Trachea (tissue), 1 donor: Measurements from ENCODE around the gene CEP85L.

GRCh38 chr6:116255068-116255916 is 1.4 kb upstream of the TSPYL4 start:
- PRO-cap, result no peak

- PRO-cap, result bidirectional peak, plus-strand start at chr6:116371738, minus-strand start at chr6:116371704
These were observed 745 bp downstream of the DSE start for GRCh38 chr6:116371350-116372034.

DNA sequence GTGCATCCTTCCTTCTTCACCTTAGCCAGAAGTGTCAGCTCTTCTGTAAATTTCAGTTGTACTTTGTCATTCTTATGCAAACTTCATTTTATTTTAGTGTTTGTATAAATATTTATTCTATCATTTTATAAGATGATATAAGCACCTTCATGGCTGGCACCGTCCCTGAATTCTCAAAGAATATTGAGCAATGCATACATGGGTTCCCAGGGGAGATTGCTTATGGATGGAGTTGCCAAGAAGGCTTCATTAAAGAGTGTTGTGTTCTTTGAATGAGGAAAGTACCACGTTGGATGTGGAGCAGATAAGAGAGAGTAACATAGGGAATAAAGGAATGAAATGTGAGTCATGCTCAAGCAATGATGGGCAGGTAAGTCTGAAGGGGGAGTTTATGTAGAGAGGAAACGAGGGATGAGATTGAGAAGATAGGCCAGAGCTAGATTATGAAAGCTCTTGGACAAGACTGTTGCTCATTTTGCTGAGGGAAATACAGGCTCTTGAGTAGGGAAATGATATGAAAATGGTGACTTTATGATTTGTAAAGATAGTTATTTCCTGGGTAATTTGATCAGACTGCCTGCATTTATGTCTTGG is 10.3 kb downstream of the DSE start:
- PRO-cap, result no peak

- PRO-cap, result no peak
These were observed 3.9 kb downstream of the CALHM6 start for GRCh38 chr6:116465014-116465577.

GRCh38 chr6:116667569-116668164 is 899 bp downstream of the ZUP1 start:
- PRO-cap, result no peak

GRCh38 chr6:117483678-117484108 is 1.2 kb downstream of the DCBLD1 start:
- PRO-cap, result no peak

DNA sequence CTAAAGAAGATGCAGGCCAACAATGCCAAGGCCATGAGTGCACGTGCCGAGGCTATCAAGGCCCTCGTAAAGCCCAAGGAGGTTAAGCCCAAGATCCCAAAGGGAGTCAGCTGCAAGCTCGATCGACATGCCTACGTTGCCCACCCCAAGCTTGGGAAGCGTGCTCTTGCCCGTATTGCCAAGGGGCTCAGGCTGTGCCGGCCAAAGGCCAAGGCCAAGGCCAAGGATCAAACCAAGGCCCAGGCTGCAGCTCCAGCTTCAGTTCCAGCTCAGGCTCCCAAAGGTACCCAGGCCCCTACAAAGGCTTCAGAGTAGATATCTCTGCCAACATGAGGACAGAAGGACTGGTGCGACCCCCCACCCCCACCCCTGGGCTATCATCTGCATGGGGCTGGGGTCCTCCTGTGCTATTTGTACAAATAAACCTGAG is 92.1 kb downstream of the SLC35F1 start:
- PRO-cap, result no peak

DNA sequence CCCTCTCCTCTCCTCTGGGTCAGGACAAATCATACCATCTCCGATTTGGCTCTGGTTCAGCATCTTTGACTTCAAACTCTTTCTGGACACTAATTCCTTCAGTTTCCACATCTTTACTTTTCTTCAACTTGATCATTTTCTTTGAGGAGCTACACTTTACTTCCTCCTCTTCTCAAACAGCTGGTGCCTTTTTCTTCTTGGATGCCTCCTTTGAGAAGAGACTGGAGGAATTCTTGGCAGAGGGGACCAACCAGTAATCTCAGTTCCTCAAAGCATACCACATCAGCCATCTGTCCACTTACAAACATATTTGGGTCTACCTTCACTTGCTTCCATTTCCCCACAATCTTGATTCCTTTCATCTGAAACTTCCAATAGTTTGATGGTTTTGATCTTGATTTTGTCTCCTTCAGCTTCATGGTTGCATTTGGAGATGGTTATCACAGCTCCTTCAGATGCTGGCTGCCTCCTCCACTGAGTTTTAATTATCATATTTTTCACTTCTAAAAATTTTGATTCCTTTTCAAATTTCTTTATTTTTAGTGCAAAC is 93.4 kb upstream of the PLN start:
- PRO-cap, result no peak

- PRO-cap, result bidirectional peak, plus-strand start at chr6:118651705, minus-strand start at chr6:118651543; bidirectional peak, plus-strand start at chr6:118651816, minus-strand start at chr6:118651820
These were observed at the start of gene CEP85L for GRCh38 chr6:118651405-118651880. Gene CEP85L (minus strand): TSS chr6:118651591.

GRCh38 chr6:118652294-118652717 is 915 bp upstream of the CEP85L start:
- PRO-cap, result no peak

DNA sequence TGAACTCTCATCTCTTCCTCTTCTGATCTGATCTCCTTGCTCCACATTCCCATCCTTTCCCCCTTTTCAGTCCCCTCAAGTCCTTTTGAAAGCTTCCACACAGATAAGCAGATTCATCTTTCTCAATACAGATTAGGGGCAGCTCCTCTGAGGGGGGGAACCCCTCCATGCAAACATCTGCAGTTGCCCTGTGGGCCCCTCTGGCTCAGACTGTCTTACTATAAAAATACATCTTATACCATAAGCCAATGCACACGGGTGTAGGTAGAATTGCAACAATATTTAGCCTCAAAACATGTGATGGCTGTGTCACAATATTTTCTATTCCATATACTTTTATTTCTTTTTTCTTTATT is 68.4 kb upstream of the CEP85L start:
- PRO-cap, result no peak

DNA sequence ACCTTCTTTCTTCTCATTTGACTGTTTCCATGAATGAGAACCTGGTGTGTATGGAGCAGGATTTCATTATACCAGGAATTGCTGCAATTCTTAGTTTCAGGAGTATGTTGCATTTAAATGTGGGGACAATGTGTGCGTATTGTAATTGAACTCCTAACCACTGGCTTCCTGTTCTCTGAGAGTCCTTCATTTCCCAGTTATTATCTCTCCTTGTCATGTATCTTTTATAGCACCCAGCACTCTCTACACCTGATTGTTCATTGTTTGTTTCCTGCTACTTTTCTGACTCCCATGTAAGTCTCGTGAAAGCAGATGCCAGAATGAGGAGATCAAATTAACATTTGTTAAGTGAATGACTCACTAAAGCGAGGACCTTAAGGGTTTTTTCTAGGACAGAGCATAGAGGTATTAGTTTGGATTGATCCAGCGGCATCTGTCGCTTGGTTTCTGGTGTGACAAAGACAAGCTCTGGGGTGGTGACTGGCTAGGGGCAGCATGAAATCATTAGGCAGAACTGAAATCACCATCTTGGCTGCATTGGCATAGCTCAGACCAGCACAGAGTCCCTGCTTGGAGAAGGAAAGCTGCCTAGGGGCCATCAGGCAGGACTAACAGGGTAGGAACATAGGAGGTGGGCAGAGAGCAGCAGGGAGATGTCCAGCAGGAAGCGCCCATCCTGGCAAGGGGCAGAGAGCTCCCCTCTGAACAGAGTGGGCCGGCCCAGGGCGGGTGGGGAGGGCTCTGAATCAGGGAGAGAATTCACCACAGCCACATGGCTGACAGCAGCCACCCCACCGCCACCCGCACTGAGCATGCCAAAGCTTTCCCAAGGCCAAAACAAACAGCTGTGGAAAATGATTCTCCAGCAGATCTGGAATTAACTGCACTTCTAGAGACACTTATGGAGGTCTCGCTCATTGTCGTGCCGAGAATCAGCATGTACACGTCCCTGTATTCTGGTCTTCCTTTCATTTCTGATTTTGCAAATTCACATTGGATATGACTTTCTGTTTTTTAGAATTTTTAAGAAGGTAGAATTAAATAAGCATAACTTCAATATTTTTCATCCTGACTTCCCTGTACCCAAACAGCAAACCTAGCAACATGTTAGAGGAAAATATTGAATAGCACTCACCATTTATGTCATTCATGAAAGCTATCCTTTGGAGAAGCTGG is 97.2 kb upstream of the CEP85L start:
- PRO-cap, result no peak

DNA sequence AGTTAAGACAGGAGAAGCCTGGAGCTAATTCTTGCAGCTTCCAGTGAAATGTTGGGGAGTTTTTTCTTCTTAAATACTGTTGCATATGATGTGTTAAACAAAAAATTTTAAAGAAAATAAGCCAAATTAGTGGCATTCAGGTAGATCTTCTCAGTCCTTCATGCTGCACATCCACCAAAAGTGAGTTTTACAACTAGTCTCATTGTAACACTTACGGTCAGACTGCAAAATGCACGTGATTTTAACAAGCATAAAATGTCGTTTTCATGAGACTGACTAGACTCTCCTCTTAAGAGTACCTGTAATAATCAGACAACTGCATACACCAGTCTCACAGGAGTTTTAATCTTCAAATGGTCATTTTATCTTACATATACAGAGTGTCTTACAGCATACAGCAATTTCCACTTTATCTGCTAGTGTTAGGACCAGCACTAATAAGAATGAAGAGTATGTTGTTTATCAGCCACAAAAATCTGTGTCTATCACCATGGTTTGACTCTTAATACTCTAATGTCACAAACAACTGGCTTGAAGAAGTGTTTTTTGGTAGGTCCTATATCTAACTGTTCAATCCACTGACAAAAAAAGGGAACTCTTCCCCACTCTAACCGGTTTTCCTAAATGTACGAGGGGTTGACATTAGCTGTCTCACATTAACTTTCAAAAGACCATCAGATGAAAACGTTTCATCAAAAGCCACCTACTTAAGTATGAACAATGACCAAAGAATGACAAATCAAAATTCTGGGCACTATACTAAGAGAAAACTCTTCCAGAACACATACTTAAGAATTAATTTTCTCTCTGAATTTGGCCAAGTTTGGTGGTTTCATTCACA is 1.5 kb upstream of the ASF1A start:
- PRO-cap, result no peak

DNA sequence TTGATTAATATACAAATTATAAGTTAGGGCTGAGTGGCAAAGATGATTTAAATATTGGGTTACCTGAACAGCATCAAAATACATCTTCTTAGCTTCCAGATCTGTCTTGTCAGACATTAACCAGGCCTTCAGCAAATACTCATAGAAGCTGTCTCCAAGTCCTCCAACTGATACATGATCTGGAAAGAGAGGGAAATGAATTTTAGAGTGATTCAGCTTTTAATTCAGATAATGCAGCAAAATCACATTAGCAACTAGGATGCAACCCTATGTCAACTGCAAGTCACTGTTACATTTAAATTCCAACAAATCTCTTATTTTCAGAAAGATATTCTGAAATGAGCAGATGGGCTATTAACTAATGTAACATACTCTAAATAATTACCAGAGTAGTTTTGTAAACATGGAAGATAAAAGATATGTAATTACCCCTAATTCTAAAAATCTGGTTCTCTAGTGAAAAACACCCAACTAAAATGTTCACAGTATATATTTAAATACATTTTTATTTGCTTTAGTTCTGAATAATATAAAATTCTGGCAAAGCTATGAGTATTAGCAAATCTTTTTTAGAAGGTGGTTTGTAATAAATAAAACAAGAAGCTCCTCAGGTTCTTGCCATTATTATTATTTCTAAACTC is 115.4 kb upstream of the FAM184A start:
- PRO-cap, result no peak

GRCh38 chr6:119195212-119195972 is 116.9 kb upstream of the FAM184A start:
- PRO-cap, result no peak

DNA sequence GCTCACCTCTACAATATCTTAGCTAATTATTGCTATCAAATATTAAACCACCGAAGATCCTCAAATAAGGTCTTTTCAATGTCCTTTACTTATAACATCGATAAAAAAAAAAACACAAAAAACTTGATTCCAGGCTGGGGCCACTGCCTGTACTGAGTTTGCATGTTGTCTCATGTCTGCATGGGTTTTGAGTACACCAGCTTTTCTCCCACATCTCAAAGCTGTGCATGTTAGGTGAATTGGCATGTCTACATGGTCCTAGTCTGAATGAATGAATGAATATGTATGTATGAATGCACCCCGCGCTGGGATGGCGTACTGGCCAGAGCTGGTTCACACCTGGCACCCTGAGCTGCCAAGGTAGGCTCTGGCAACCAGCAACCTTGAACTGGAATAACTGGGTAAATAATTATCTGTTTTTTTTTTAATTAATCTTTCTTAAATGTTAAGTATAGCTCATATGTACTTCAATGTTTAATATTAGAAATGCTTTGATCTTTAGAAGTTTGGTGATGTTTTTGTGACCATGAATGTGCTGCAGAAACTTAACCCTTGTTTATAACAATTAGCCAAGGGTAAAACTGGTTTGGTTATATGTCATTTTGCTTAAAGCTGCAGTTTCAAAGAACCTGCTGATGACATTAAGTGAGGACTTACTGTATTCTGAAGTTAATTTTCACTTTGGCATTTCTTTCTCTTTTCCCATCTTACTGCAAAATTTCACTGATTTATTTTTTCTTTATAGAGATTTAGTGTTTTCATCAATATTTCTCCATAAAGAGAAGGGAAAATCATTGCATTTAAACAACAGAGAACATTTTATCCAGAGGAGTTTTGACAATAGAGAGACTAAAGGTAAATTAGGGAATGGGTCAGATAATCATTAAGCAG is 130.9 kb downstream of the MAN1A1 start:
- PRO-cap, result no peak

DNA sequence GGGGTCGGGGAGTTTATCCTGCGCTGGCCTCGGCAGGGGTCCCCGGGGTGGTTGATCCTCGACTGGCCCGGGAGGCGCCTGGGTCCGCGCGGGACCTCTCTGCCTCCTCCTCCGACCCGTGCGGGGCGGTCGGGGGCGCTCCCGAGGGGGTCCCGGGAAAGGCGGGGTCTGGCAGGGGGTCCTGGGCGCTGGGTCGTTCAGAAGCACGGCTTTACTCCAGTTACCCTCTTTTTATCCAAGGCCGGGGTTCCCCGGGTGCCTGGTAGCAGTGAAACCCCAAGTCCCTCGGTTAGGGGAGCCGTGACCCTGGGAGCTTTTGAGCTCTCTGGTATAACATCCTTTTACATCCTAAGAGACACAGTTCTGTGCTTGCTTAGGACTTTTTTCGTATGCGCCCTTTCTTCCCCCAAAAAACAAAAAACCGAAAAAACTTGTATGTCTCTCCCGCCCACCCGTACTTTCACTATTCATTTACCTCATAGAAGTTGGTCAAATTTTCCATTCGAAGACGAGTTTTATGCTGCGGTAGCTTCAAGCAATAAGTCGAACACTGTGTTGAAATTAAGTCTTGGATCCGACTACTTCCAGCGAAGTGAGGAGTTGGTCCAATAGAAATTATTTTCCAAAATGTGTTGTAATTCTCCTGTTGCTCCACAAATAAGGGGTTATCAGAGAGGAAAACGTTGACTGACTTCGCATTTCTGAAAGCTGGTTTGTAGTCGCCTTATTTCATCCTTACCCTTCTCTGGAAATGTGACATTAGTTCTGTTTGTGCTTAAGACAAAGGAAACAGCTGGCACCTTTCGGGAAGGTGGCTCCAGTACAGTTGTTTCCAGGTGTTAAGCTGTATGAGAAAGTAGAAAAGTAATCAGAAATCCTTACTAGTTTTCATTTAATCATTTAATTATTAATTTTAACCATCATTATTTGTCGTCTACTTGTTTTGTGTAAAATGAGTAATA is 772 bp upstream of the MAN1A1 start:
- PRO-cap, result bidirectional peak, plus-strand start at position 656 of the sequence, minus-strand start at position 465 of the sequence

DNA sequence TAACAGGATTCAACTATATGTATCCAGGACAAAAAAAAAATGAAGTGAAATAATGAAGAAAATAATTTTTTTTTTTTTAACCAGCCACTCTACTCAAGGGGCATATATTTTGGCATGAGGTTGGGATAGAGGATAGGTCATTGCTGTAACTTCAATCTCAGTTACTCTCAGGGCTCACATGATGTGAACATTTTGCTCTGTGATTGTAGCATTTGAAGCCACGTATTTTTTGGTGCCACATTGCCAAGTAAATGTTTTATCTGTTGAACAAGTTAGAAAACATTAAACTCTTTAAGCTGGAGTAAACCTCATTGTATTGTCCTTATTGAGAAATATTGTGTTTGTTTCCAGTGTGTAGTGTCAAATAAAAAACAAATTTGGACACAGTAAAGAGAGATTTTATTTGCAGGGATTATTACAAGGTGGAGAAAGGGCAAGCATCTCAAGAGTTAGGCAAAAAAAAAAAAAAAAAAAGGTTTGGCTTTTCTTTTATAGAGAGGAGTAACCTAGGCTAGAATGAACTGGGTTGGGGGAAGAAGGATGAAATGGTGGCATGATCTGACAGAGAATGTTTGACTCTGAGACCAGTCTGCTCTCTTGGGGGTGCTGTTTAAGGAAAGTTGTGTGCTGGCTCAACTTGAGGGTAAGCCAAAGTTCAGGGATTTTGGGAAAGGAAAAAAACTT is 23.4 kb upstream of the MAN1A1 start:
- PRO-cap, result no peak

- PRO-cap, result no peak
These were observed 217.2 kb upstream of the MAN1A1 start for GRCh38 chr6:119566625-119567216.

DNA sequence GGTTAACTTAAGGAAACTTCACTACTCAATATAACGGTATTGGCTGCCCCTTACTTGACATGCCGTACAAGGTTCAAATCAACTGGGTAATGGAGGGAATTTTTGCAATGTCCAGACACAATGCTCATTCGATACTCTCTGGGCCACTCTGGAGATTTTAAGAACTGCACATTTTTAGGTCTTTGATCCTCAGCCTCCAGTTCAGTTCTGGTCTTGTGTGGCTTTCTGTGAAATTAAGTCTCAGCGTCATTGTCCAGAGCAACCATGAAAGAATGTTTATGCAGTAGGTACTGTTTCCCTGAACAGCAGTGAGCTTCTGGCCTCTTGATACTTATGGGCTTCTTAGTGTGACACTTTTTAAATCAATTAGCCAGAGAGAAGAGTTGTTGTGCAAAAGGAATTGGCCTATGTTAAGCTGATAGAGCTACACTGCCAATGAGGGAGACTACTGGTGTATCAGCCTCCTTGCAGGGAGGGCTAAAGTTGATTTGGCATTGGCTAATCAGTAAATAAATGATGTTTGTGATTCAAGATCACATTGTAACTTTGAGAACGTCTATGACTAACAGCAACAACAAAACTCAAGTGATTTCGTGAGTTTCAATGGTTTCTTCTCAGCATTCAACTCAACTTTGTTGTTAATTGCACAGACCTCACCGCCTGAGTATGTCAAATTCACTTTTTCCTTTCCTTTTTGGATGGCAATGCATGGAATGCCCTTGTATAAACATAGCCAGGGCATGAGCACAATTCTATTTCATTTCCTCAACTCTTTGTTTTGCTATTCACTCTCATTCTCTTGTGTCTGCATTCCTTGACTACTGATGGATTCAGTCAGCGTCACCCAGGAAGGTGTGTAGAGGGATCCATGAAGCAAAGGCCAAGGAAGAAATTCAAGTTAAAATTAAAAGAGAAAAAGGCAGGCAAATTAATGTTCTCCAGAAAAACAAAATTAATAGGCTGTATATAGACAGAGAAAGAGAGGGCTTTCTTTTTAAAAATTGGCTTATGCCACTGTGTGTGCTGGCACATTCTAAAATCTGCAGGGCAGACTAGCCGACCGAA is 85.2 kb downstream of the GJA1 start:
- PRO-cap, result no peak